ENCODE results near the gene GPR27.

DNA sequence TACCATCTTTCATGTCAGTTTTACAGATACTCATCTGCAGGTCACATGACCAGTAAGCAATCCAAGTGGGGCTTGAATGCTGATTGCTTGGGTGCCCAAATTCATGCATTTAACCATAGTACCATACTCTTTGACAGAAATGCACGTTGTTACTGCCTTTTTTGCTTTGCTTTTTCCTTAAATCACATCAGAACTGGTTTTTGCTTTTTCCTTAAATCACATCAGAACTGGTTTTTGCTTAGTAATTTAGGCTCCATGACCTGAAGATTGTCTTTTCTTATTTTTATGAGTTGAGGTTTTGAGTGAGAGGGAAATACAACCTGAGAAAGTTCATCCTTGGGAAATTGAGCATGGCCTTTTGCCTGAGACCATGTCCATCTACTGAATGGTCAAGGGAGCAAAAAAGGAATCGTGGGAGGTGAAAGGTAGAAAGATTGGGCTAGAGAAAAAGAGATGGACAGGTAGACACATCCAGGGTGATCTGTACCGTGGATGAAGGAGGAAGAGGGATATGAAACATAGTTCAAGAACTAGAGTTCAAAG, 46.2 kb downstream of the MITF start:
- RRBS: no CpG with 5 or more reads among the region's 3 CpGs

DNA sequence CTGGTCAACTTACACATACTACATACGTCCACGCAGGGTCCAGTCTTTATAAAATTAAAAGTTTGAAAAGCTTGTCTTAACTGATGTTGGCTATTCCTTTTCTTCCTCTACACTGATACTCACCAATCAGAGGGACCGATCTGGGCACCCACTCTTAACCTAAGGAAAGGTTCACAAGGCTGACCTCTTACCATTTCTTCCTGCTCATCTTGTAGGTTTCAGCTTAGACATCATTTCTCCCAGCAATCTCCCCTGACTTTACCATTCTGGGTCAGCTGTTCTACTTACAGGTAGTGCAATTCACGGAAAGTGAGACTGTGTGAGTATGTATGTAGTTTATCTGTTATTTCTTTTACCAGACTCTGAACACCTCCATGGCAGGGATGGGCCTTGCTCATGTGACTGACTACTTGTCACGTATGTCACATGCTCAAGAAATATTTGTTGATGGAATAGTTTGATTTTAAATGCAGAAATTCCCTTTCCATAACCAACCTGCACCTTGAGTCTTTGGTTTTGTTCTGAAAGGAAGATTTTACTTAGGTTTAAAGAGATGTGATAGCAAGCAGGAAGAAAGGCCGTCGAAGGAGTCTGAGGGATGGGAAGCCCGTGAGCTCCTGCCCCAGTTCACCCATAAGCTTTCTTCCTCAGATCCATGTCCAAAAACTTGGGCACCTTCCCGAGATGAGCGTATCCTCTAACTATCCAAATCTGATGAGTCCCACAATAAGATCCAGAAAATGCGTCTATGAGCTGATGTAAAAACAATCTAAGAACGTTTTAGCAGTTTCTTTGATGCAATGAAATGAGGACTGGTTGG, 599.2 kb downstream of the FOXP1 start:
- RRBS: no CpG with 5 or more reads among the region's 12 CpGs

- RRBS: no CpG with 5 or more reads among the region's 6 CpGs
Observed at GRCh38 chr3:71039116-71039707, 544.3 kb downstream of the FOXP1 start.

GRCh38 chr3:71130411-71131434, 452.8 kb downstream of the FOXP1 start:
- RRBS: no CpG with 5 or more reads among the region's 20 CpGs

- RRBS: no CpG with 5 or more reads among the region's 4 CpGs
Observed at GRCh38 chr3:71208700-71209320, 374.7 kb downstream of the FOXP1 start.

GRCh38 chr3:71227312-71227854, 356.1 kb downstream of the FOXP1 start:
- RRBS: no CpG with 5 or more reads among the region's 5 CpGs

DNA sequence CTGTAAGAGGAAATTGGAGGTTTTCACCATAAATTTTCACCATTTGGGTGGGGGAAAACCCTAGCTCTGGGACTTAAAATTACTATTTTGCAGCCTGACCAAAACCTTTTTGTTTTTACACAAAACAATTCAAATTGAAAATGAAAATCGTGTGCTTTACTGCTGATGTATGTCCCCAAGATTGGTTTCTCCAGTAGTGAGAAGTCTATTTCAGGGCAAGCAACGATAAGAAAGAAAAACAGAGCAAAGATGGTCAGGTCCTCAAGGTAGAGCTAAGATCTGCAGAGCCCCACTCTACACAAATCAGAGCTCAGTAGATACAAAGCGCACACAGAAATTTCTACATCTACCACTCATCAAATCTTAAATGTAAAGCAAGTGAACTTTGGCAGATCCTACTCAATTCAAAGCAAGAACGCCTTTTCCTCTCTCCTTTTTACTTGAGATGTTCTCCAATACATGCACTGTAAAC, 282.4 kb downstream of the FOXP1 start:
- RRBS: no CpG with 5 or more reads among the region's 4 CpGs

GRCh38 chr3:71416703-71417451, 166.7 kb downstream of the FOXP1 start:
- RRBS: 86% methylated on average over 4 of the region's 15 CpGs

DNA sequence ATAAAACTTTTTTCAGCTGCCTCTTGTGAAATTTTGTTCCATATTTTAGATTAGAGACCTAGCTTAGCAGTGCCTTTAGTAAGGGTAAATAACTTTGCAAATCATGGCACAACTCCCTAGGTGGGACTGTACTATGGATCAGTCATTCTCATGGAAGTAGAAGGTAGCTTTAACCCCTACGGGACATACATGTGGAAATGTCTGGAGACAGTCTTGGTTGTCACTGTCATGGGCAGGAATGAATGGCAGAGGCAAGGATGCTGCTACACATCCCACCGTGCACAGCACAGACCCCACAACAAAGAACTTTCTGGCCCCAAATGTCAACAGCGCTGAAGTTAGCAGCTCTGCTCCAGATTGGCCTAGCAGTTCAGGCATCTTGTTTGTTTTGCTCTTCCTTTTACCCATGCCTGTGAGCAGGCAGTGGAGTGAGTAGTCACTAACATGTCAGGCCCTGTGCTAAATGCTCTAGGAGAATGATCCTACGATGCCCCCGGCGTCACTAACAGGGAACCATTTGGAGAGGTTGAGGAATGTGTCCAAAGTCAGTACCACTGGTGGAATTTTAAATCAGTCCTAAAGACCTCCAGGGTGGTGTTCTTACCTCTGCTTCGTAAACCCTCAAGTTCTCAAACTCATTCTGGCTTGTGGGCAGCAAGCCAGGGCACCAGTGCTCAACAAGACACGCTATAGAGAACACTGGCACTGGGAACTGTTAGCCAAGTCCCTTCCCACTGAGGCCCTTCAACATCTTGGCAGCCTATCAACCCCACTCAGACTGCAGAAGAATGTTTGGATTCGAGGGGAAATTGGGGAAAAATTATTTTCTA, 142.2 kb downstream of the FOXP1 start:
- RRBS: no CpG with 5 or more reads among the region's 9 CpGs

GRCh38 chr3:71447756-71448163, 135.8 kb downstream of the FOXP1 start:
- RRBS: no CpG with 5 or more reads among the region's 5 CpGs

DNA sequence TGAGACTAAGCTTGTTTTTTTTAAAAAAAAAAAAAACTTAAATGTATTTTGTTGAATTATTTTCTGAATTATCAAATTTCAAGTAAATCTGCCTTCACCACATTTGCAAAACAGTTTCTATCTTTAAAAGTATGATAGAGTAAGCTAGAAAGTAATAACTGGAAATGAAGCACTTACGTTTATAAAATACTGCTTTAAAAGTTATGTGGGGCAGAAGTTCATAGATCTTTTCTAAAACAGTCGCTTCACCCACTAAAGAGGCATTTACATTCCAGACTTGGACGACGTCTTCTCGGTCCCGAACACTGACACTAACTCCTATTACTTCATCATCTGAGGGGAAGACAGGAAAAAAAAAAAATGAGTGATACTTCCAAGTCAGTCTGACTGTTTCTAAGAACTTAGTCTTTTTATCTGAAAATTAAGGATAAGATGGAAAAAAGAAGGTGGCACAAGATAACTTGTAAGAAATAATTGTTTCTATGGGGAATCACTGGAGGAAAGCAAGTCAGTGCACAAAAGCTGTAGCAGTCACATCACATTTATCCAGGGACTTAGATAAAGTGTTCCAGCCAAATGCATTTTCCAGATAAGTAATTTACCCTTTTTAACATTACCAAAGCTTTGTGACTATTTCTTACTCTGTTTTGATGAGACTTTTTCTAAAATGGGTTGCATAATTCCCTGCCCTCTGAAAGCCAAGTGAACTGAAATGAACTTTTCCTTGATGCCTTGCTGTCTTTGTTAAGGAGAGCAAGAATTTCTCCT, 35.2 kb downstream of the EIF4E3 start:
- RRBS: no CpG with 5 or more reads among the region's 6 CpGs

DNA sequence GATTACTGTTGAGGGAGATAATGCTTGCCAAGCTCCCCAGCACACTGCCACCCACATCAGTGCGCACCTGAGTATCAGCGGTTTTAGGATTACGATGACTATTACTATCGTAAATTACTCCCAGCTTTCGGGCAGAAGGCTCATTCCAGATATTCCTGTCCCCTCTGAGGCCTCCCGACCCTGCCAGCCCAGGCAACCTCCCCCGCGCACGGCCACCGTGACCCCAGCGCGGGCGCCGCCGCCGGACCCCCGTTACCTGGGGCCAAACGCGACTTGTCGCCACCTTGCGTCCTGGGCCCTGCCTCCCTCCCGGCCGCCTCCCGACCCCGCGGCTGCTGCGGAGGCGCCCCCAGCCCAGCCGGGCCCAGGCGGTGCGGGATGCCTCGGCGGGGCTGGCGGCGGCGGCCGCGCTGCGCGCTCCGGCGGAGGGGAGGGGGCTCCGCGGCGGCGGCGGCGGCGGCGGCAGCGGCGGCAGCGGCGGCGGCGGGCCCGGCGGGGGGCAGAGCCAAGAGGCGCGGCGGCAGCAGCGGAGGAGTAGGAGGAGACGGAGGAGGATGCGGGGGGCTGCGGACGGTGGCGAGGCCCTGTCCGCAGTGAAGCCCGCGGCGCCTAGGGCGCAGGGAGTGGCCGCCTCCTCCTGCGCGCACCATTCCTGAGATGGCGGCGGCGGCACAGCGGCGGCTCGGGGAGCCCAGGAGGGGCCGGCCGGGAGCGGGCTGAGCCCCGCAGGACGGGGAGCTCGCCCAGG, at the start of gene GPR27:
Gene GPR27 (plus strand): TSS at position 649 of the 748 bp plus-strand sequence.
- RRBS: 89% methylated on average over 25 of the region's 87 CpGs

DNA sequence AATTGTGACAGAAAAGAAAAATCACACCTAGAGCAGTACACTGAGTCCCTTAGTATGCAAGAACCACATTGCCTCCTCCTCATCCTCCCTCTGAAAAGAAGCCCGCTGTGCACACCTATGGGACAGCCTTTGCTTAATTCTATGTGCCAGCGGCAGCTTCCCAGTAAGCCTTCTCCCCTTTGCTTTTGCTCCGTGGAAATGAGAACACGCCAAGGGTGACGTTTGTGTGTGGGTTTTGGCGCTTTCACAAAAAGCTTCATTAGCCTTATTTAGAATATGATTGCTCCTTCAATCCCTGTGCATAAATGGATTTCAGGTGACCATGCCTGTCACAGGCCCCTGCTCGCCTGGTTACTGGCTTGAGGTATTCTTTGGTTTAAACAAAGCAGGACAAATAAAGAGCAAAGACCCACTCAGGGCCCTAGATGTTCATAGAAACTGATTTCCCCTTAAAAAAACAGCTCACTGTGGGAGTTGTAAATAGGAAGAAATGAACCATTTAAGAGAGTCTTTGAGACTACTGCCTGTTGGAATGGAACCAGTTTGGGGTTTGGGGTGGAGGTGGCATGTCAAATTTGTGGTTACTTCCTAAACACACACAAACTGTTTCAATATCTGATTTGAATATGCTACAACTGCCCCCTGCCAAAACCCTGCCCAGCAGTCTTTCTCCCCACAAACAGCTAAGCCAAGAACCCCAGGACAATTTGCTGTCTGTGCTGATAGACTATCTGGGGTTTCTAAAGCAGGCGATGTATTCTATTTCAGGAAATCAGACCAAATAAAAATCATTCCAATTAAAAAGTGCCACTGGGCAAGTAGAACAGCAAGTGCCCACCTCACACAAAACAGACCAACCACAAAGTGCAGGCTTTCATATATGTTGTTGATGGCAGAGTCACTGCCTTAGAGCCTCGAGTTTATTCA, 293.6 kb upstream of the PROK2 start:
- RRBS: no CpG with 5 or more reads among the region's 9 CpGs

- RRBS: no CpG with 5 or more reads among the region's 2 CpGs
Observed at GRCh38 chr3:72386229-72386720, 462.0 kb downstream of the SHQ1 start.

DNA sequence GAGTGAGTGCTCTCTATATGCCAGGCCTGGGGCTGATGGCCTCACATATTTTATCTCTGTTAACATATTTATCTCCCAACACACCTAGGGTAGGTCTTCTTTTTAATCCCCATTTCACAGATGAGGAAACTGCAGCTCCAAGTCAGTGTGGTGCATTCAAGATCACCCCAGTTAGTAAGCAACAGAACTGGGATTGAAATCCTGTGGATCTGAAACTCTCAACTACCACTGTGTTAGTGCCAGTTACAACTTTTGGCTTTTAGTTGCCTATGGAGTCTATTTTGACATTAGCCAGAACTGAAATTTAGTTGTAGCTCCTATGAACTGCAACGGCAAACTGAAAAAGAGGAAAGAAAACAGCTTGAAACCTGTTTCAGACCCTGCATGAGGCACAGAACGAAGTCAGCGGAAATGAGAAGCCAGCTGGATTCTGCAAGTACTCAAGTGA, 352.4 kb downstream of the SHQ1 start:
- RRBS: no CpG with 5 or more reads among the region's 3 CpGs

GRCh38 chr3:72746279-72746705, 102.0 kb downstream of the SHQ1 start:
- RRBS: no CpG with 5 or more reads among the region's 5 CpGs

- RRBS: no CpG with 5 or more reads among the region's 1 CpG
Observed at GRCh38 chr3:72753780-72754102, 94.5 kb downstream of the SHQ1 start.

GRCh38 chr3:72888831-72889472, 1.1 kb downstream of the GXYLT2 start:
- RRBS: no CpG with 5 or more reads among the region's 13 CpGs

DNA sequence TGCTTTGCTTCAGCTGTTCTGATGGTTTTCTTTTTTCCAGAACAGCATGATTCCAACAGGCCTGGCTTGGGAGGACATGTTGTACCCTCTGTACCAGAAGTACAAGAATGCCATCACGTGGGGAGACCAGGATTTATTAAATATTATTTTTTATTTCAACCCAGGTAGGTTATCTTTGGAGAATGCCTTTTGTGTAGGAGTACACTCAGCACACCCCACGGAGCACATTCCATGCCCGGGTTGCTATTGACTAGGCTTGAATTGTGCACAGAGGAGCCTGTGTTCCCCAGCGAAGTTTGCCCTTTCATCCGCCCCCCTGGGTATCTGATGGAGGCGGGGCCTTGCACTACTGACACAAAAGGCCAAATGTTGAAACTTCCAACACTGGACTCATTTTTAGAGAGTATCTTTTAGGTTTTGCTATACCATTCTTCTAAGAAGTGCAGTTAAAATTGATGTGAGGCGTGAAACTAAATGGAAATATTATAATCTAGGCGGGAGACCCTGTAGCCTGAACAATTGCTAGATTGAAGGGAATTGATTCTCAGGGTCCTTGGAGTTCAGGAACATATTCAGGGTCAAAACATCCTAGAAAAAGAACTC, 39.3 kb upstream of the PPP4R2 start:
- RRBS: no CpG with 5 or more reads among the region's 8 CpGs

GRCh38 chr3:72965509-72965854, 31.1 kb upstream of the PPP4R2 start:
- RRBS: no CpG with 5 or more reads among the region's 1 CpG

Measured in HCT116 (cell line).